ENCODE measurements around a stretch of chr2.

- PRO-cap = bidirectional peak, plus-strand start at chr2:216634675, minus-strand start at chr2:216634702; bidirectional peak, plus-strand start at chr2:216635239, minus-strand start at chr2:216635248
Measured at GRCh38 chr2:216634573-216635599, 1.7 kb downstream of the IGFBP2 start.

DNA sequence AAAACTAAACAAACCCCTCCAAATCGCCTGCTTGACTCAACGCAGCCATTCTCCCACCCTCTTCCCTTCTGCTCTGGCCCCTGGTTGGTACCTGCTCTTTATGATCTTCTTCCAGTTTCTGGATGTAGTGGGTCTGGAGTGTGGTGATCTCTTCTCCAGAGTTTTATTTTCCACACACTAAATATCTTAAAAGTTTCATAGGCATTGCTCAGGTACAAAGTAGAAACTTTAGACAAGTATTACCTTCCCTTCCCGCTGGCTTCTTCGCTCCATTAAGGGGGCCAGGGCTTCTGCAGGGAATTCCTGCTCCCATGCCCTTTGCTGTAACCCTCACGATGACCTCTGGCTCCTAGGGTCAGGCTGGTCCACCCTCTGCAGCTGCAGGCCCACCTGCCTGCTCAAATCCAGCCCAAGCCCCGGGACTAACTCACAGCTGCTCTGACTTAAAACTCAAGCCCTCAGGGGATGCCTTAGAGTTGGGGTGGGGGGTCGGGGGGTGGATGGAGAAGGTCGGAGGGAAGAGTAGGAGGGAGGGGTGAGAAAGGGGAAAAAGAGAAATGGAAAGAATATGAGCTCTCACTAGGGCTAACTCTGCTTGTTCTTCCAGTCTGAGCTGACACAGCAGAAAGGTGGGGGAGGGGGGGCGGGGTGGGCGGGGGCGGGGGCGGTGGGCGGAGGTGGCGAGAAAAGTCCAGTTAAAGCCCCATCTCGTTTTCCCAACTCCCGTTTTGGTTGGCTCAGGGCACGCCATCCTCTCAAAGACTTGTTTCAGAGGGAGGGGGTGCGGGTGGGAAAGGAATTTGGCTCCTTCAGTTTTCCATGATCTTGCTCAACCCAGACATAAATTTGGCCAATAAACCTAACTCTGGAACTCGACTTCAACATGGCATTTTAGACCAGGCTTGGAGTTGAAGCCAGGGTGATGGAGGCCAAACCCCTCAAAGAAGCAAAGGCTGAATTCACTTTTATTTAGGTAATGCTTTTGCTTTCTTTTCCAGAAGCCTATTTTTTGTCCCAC, 4.8 kb downstream of the IGFBP5 start:
- PRO-cap = bidirectional peak, plus-strand start at position 726 of the sequence, minus-strand start at position 423 of the sequence

- PRO-cap = bidirectional peak, plus-strand start at chr2:216694242, minus-strand start at chr2:216694173; bidirectional peak, plus-strand start at chr2:216694478, minus-strand start at chr2:216694418; bidirectional peak, plus-strand start at chr2:216694977, minus-strand start at chr2:216694770
Measured at GRCh38 chr2:216693665-216694927, 1.3 kb downstream of the IGFBP5 start.

- PRO-cap = no peak
Measured at GRCh38 chr2:216807673-216808342, 52.1 kb downstream of the TNP1 start.

DNA sequence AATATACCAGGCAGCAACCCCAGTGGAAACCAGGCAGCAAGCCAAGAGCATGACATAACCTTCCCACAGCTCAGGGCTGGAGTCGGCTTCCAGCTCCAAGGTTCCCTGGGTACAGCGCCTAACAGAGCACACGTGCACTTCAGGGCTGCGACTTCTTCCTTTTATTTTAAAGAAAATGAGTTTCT, 30.3 kb downstream of the TNP1 start:
- PRO-cap = no peak

GRCh38 chr2:217277419-217278373, 417.8 kb upstream of the TNP1 start:
- PRO-cap = no peak

DNA sequence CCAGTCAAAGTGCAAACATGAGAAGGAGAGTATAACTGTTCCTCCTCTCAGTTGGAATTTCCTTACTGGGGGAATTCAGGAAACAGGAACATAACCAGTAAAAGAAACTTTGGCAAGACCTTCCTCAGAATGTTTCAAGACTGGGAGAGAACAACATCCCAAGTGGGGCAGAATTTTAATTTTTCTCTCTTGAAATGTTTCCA, 552.4 kb upstream of the TNP1 start:
- PRO-cap = no peak

DNA sequence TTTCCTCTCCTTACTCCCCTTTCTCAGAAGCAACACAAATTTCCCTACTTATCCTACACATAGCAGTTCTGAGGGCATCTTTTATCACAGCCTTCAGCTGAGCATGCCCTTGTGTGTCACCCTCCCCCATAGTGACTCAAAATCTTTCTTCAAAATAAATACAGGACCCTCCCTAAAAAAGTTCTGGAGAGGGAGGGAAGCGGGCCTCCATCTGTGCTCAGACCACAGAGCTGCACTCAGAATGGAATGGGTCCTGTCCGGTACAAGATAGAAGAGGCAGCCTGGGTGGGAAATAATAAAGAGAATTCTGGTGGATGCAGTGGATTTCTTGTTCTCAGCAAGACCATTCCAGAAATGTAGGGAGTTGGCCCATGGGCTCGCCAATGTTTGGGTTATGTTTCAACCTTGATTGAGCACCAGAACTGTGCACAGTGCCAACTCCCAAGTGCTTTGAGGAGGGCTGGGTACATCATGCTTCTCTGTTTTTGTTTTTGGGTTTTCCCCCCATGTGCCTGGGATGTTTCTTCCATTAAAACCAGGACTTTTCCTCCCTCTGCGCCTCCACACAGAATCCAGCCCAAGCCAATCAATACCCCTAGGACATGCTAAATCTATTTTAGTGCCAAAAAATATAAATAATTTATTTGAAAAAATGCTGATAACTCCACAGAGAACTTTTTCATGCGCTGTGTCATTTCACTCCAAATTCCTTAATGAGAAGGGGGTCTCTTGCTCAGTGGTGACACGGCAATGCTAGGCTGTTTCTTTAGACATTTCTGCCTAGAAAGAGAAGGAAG, 304.1 kb downstream of the TNS1 start:
- PRO-cap = no peak

DNA sequence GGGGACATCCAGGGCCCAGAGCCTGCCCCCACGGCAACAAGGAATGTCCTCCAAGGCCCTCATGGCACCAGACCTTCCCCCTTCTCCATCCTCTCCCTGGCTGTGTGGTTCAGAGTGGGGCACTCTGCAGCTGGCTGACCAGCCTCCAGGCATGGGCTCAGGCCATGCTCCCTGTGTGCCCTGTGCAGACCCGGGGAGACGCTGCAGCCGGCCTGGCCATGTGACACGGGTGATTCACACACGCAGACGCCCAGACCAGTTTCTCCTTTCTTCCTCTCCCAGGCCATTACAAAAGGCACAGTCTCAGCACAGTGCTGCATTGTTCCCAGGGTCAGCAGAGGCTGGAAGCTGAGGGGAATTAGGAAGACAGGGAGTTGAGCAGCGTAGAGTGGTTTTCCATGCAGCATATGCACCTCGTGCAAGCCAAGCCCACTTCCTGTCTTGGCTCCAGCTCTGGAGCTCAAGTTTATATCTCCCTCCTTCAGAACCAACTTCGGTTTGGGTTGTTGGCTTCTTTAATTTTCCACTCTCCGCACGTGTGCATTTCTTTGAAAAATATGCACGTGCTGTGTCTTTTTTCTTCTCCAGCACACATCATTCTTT, 288.5 kb downstream of the TNS1 start:
- PRO-cap = bidirectional peak, plus-strand start at position 319 of the sequence, minus-strand start at position 173 of the sequence

DNA sequence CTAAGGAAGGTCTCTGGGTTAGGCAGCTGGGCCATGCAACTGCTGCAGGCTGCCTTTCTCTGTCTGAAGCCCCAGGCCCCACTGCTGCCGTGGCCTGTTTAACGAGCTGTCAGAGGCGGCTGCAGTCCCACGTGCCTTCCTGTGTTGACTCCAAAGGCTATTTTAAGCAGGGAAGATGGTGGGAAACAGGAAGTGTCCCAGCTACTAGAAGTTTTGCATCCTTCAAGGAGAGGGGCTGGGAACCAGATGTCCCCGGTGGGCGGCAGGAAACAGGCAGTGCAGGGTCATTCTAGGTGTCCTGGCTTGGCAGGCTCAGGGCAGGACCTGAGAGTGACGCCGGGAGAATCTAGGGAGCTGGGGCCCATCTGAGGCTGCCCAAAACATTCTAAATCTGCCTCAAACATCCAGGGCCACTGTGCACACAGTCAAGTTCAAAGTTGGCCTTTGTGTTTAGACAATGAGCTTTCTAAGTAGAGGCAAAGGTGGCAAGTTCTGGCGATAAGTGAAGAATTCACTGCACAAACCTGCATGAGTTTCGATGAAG, 186.2 kb downstream of the TNS1 start:
- PRO-cap = unidirectional peak, minus-strand start at position 83 of the sequence

- PRO-cap = no peak
Measured at GRCh38 chr2:217841301-217841501, 161.6 kb downstream of the TNS1 start.

DNA sequence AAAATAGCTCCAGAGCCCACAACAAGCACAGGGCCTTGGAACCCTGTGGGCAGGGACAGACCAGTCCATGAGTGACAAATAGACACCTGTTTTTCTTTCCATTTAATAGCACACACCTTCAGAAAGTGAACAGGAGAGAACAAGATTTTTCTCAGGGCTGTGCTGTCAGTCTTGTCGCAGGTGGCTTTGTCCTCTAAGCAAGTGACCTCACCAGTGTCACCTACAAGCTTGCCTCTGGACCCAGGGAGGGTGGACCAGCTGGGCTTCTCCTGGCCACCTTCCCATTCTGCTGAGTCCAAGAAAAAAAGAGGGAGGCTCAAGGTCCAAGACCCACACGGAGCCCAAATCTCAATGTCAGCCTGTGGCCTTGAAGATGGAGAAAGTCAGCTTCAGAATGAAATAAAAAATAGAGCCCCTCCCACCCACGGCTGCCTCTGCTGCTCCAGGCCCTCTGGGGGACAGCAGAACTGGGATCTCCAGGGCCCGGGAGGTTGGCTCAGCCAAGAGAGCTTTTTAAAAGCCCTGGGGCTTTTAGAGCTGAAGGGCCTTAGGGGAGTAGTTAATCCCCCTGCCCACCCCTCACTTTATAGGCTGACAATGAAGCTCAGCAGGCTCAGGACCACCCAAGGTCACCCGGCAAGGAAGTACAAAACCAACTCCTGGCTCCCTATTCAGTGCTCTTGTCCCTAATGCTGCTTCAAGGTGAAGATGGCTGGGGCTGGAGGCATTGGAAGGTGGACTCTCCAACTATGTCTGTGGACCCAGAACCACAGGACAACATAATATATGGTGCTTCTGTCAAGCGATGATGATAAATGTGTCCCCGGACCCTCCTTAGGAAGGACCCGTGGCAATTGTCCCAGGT, 145.8 kb downstream of the TNS1 start:
- PRO-cap = no peak

- PRO-cap = no peak
Measured at GRCh38 chr2:217887575-217888095, 115.2 kb downstream of the TNS1 start.

DNA sequence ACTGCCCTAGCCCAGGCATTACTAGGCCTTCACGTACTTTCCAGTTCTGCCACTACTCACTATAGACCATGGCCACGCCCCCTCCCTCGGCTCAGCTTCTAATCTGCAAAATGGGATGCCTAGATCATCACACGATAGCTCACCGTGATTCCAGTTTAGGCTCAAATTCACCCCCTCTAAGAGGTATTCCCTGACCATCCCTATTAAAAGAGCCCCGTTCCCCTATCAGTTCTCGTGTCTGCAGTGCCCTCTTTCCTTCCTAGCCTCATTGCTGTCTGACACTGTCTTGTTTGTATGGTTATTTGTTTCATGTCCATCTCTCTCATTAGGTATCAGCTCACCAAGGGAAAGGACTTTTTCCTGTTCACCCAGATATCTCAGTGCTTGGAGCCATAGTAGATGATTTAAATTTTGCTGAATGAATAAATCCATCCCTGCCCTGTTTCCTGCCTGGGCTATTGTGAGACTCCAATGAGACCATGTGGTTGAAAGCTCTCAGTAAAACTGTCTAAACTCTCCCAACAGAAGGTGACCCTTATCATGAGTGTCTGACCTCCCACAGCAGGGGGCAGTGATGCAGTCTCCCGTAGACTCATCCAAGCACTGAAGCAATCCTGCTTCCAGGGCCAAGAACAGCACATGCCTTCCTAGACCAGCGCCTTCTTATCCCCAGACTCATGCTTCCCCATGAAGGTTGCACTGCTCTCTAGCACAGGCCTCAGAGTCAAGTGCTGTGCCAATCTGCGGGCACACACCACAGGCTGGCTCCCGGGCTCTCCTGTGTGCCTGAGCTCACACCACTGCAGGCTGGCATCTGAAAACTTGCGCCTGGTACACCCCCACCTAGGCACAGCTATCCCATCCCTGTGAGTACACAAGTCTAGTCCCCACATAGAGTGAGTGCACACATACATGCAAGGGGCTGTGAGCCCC, 112.5 kb downstream of the TNS1 start:
- PRO-cap = no peak

- PRO-cap = no peak
Measured at GRCh38 chr2:217911192-217911969, 91.4 kb downstream of the TNS1 start.

GRCh38 chr2:217917910-217919137, 84.5 kb downstream of the TNS1 start:
- PRO-cap = no peak

DNA sequence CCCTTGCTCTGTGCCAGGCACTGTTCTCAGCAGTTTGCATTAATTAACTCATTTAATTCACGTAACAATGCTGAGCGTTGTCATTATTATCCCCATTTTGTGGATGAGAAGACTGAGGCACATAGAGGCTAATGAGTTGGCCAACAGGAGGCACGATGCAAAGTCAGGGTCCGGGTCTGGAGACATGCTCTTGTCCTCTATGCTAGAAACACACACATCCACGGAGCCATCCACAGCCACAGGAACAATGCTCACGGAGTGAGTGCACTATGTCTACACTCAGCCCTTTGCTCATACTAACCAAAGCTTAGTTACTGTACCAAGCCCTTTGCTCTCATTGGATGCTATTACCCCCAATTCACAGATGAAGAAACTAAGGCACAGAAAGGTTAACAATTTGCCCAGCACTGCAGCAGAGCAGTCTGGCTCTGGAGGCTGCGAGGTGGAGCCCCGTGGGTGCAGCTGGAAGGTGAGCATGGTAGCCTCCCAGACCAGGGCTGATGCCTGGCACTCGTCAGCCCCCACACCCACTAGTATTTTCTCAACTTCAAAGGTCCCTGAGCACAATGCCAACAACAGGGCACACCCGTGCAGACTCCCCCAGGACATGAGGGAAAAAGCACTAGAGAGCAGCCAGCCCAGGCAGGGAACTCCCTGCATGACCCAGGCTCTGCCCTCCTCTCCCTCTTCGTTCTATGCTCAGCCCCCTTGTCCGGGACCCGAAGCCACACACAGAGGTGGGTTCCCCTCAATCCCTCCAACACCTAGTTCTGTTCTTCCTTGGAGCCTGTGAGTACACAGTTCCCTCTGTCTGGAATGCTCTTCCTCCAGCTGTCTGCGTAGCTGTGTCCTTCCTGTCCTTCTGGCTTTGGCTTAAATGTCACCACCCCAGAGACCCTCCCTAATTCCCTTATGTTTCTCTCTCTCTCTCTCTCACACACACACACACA, 79.1 kb downstream of the TNS1 start:
- PRO-cap = no peak

DNA sequence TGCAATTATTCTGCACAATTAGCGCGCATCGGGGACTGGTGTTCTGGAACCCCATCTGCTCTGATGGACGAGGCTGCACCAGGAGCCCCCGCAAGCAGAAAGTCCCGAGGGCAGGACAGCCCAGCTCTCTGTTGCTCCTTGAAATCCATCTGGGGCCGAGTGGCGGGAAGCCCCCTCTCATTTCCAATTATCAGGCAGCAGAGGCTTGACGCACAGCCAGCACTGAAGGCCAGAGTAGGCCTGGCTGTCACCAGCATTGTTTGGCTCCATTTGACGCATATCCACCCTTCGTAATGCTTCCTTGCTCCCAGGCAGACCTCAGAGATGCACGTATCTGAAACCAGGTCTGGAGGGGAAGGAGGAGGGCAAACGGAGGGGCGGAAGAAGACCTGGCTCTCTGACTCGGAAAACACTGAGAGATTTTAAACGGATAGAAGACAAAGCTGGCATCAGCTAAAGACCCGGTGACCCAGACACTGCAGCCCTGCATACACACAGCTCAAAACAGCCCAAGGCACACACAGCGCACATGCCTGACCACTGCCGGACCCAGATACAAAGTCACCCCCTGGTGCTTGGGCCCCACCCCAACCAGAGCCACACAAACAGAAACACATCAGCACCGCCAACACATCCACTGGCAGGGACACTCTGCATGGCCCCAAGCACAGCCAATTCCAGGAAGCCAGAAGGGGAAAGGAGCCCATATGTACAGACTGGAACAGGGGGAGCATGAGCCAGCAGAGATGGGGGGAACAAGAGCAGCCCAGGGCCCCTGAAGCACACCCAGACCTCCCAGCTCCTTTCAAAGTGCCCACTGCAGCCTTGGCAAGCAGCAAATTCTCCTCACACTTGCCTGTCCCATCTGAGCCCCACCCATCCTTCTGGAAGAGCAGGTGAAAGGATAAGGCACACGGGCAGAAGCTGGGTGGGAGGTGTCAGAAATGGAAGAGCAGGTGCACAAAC, 69.6 kb downstream of the TNS1 start:
- PRO-cap = no peak

GRCh38 chr2:217938864-217939448, 63.8 kb downstream of the TNS1 start:
- PRO-cap = no peak

DNA sequence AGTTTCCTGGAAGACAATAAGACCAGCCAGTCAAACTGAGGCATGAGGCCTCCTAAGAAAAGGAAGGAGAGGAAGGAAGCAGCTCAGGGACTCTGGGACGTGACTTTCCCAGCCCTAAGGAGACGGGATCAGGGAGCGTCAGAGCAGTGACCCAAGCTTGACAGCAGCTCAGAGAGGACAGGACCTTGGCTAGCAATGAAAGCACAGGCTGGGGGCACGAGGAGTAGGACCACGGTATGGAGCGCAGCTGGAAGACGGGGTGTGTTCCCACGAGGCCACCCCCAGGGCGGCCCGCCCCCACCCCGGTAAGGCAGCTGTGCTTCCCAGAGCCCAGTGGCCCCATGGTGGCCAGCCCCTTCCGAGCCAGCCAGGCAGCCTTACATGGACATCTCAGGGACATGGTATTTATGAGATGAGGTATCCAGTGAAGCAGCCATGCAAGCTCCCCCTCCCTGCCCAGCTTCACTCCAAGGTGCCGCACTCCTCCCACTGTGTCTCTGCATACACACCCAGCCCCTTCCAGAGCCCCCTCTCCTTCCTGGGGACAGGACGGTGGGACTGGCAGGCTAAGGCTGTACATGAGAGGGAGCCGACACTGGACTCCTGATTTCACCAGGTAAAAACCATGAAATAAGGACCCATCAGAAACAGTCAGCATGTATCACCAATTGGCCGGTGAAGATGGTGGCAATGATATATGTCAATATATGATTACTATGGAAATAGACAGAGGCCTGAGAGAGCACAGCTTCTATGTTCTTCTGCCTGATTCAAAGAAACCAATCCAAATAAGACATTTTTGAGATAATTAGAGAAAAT, 45.7 kb downstream of the TNS1 start:
- PRO-cap = no peak

Measured in neural crest cell (in vitro differentiated cells).